Right cardiac atrium (tissue), 1 donor: ENCODE measurements around a stretch of chr16.

DNA sequence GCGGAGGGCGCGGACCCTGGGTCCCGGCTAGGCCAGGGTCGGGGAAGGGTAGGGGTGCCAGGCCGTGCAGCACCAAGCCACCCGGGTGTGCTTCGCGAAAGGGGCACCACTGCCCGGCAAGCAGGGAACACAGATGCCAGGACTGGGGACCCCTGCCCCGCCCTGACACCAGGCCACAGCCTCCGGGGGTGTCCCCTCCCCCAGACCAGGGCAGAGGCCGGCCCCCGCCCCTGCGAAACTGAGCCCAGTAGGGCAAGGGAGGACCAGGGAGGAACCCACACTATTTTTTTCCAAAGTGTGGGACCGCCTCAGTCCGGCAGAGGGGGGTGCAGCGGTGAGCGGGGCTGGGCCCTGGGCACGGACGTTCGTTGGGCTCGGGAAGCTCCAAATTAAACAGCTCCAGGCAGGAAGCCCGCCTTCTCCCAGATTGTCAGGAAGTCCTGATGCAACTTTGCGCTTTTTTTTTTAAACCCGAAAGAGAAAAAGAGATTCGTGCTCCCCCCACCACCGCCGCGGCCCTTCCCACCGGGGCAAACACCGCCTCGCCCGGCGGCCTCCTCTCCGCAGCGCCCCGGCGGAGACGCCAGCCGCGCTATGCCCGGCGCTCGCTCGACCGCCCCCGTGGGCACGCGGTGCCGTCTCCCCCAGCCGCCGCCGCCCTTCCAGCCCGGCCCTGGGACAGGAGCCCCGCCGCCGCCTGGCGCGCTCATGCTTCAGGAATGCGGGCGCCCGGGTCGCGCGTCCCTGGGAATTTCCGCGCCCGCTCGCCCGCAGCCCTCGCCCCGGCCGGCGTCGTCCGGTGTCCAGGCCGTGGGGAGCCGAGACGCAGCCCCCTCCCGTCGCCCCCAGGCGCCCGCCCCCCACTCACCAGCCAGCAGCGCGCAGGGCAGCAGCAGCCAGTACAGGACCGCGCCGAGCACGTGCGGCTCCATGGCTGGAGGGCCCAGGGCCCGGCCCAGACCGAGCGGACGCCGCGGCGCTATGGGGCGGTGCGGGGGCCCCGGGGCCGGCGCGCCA, 679 bp downstream of the PIEZO1 start:
- PRO-cap, result bidirectional peak, plus-strand start at position 337 of the sequence, minus-strand start at position 257 of the sequence

DNA sequence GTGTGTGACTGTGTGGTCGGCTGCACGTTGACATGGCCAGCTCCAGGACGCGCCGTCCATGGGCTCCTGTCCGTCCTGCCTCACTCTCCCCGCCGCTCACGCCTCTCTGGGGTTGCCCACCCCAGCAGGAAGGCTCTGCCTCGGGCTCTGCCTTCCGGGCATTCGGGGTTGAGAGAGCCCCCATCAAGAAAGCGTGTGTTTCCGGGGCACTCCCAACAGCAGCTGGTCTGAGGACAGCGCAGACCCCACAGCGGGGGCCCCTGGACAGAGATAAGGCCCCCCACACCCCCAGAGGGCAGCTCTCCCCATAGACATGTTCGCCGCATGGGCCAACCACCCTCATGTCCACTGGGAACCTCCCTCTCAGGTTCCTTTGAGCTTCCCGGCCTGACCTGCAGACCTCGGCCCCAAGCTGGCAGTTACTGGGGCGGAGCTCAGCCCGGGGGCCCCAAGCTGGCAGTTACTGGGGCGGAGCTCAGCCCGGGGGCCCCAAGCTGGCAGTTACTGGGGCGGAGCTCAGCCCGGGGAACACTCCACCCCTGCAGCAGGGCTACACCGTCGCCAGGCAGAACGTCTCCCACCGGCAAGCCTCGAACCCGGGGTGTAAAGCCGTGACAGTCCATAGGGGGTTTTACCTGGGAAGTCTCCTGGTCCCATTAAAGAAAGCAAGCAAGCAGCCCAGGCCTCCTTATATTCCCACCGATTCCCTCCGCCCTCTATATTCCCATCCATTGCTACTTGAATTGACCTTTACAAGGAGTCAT, 8.5 kb upstream of the PIEZO1 start:
- PRO-cap, result no peak

DNA sequence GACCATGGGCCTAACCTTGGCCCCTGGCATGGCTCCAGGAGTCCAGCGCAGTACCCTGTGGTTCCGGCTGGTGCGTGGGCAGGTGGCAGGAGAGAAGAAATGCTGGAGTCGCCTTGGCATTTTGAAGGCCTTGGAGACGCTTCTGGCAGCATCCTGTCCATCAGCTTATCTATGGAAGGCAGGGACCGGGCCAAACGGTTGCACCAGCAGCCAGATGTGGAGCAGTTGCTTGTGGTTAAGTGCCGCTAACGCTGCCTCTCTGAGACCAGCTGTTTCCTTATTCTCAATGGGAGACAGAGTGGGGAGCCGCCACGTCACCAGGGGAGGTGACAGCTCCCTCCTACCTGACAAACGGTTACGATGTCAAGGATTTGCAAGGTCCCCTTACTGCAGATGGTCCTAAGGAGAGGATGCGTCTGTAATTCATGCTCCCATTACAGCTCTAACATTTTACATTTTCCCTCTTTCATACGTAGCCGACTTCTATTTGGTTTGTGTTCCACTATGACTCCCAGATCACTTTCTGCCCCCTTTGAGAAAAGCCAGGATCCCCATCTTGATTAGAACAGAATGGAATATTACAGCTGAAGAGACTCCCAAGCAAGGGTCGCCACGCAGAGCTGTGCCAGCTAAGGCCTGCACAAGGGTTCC, 3.6 kb upstream of the CDT1 start:
- PRO-cap, result no peak

GRCh38 chr16:88804455-88805079, 978 bp downstream of the CDT1 start:
- PRO-cap, result no peak

DNA sequence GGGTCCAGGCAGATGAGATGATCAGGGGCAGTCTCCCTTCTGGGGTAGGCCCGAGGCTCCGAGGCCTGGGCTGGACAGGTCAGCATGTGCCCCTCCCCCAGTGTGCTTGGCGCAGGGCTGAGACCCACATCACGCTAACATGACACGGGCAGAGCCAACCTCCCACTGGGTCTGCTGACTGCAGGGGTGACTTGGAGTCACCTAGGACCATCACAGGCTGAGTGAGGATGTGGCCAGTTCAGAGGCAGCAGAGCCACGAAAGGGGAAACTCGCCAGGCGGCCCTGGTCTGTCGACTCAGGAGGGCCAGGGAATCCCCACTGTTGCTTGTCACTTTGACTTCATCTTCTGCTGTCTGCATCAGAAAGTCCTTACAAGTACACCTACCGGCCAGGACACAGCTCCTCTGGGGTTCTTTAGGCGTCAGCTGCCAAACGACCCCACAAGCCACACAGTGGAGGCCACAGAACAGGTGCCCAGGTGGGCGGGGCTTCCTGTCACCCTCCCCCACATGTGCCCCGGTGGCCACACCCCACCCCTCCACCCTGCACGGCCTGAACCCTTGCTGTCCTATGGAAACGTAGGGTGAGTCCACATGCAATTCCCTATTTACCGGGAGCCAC, 2.2 kb downstream of the GALNS start:
- PRO-cap, result no peak

DNA sequence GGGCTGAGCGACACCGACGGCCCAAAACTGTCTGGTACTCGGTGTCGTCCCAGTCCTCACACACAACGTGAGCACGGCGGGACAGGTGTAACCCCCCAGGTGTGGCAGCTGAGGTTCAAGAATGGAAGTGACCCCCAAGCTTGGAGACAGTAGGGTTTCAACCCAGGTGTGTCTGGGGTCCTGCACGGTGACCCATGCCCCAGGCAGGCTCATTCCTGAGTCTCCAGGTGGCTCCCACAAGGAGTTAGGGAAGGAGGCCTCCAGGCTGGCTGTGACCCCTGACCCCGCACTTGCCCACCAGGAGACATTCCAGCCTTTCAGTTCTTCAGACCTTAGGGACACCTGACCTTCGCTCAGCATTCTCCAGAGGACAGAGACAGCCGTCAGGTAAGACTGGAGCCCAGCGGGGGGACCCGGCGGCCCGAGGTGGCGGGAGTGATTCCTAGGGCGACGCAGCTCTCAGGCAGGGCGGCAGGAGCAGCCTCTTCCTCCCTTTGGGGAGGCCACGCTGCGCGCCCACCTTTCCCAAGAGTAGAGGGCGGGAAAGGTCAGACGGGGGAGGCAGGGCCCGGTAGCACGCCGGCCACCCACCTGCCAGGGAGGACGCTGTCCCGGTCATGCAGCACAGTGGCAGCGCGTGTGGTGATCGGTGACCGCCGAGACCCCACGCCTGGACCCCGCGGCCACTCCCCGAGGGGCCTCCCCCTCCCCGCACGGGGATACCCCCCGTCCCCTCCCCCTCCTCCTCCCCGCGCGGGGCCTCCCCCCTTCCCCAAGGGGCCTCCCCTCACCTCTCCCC, 688 bp downstream of the GALNS start:
- PRO-cap, result no peak

DNA sequence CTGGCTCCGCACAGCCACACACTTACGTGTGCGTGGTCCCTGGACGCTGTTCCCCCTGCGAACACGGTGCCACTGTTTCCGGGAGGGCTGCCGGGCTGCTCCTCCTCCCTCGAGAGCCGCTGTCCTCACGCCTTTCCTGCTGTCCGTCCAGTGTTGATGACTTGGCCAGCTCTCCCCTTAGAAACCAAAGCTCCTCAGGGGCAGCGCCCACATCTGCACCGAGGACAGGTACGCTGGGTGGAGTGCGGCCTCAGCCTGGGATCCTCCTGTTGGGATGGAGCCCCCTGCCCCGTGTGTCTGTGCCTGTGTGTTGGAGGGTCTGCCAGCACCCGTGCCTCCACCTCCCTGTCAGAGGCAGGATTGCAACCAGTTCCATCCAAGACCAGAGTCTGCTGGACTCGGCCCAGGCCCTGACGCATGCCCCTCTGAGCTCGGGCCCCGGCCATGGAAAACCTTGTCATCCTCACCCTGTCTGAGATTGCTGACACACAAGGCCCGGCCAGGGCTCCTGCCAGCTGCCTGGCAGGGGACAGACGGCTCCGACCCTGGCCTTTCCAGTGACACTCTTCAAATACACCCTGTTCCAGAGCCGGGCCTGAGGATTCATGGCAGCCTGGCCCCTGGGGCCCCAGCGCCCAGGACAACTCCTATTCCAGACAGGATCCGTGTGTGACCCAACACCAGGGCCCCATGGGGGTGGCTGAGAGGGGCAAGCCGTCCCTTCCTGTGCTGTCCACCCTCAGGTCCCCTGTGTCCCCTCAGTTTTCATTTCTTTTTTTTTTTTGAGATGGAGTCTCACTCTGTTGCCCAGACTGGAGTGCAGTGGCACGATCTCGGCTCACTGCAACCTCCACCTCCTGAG, 3.1 kb upstream of the PABPN1L start:
- PRO-cap, result no peak

DNA sequence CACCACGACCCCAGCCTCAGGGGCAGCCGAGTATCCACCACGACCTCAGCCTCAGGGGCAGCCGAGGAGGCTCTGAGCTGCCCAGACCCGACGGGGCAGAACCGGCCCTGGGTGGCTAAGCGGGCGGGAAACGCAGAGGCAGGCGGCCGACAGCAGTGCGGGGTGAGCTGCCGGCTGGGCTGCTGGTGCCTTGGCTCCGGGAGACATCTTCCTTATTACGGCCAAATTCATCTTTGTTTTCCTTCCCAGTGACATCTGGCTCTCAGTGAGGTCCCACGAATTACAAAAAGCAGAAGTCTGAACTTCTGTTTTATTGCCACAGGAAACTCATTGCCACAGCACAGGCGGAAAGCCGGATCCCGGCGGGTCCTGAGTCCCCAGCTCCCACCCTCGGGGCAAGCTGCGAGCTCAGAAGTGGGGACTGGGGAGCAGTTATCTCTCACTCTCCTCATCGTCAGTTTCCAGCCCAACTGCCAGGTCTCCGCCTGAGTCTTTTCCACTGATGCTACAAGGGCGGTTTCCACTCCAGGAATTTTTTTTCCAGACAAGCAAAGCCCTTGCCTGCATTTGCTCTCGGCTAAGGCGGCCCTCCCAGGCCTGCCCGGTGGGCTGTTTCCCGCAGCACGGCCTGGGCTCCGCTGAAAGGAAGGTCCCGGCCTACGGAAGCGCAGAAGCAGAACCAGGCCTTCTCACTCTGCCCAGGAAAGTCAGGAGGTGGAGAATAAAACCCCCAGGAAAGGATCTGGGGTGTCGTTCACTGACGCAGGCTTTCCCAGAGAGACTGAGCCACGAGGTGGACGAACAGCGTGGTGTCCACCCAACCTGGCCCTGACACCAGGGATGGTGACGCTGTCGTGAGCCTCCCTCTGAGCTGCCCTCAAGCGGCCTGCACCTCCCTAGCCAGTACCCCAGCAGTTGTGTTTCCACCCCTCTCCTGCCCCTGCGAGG, 40.3 kb downstream of the CBFA2T3 start:
- PRO-cap, result bidirectional peak, plus-strand start at position 313 of the sequence, minus-strand start at position 214 of the sequence

DNA sequence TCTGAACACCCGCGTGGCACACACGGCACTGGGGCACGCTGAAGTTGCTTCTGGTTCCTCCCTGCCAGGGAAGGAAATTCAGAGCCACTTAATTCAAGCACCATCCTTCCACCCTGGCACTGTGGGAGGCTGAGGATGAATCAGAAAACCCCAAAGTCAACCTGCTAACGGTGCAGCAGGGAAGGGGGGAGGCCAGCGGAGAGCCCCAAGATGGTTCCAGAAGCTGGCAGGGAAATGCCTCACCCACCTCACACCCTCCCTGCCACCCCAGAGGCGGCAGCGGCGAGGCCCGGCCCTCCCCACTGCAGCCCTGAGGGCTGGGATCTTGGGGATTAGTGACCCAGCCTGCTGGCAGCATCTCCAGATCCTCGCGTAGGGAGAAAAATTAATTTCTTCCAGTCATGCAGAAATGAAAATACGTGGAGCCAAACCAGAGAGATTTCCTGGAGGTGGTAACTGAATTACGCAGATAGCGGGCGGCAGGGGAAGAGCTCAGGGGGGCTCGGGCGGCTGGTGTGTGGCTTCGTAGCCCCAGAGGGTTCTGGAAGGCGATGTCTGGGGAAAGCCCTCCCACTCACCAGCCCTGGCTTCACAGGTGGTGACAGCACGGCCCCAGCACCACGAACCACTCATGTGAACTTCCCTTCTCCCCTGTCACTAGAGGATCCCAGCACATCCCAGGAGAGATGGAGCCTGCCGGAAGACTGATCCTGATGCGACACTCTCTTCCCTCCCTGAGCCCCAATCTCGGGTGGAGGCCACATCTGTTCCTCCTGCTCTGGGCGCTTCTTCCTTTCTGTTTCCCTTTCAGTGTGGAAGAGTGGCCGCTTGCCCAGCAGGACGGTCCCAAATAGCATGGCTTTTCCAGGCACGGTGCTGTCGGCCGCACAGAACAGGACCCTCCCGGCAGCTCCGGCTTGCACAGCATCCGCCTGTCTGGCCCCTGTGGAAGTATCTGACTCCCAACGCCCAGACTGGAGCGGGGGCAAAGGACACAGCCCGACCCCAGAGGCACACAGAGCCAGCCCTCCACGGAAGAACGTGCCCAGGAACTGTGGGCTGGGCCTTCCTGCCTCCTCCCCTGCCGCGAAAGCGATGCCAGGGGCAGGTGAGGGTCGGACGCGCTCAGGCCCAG, 37.9 kb downstream of the CBFA2T3 start:
- PRO-cap, result bidirectional peak, plus-strand start at position 1,084 of the sequence, minus-strand start at position 957 of the sequence

- PRO-cap, result no peak
These were observed 7.1 kb upstream of the CBFA2T3 start for GRCh38 chr16:88983600-88984944.

GRCh38 chr16:89052273-89052847, 41.3 kb upstream of the ACSF3 start:
- PRO-cap, result no peak

DNA sequence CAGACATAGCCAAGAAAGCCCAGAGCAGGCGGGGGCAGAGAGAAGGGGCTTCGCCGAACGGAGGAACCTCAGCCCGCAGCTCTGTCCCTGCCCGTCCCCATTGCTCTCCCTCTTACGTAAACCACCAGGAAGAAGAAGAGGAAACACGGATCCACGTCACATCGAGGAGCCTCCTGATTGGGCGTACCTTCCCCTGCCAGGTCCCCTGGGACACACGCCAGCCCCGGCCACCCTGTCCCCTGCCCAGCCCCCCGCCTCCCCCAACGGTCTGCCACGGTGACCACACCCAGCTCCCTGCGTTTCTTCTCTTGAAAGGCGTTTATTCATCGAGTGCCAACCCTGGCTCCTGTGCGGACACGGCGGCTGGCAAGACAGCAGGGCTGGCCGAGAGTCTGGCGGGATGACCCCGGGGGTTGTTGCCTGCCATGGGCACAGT, 40.8 kb upstream of the ACSF3 start:
- PRO-cap, result unidirectional peak, minus-strand start at position 107 of the sequence

GRCh38 chr16:89122514-89123101, 29.0 kb downstream of the ACSF3 start:
- PRO-cap, result no peak

DNA sequence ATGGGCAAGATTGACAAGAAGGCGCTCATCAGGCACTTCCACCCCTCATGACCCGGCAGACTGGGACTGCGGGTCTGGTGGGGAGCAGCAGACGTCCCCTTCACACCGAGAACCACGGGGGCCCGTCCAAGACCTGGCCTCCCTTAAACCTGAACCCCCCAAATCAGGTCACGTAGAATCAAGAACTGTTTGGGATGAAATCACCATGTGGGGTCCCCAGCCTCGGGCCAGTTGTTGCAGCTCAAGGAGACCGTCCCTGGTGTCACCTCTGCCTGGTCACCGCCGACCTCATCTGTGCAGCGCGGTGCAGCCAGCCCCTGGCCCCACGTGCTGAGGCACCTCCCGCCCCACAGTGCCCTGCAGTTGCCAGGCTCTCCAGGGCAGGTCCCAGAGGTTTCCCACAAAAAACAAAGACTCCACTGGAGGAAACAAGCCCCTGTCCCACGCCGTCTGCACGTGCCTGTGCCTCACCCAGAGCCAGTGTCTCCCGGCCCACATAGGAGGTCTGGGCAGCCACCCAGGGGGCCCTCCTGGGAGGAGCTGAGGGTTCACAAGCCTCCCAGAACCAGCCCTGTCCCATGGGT, 17.3 kb upstream of the CDH15 start:
- PRO-cap, result no peak

DNA sequence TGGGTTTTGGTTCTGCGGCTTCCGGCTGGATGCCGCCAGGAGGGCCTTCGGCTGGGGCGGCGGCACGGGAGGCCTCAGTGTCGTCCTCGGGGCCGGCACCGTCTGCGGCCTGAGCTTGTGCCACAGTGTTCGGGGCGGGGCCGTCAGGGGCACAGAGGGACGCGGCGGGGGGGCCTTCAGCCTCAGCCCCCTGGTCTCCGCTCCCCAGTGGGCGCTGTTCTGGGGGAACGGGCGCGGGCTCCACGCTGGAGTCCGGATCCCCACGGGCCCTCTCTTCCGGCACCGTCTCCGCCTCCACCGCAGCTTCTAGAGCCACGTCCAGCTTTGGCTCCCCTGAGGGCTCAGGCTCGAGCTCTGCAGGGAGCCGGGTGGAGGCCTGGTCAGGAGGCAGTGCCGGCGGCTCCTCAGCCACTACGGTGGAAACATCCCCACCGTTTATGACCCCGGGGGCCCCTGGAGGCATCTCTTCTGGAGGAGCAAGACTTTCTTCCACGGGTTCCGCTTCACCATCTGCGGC, 62.1 kb downstream of the ZNF778 start:
- PRO-cap, result no peak

- PRO-cap, result no peak
These were observed 64.9 kb downstream of the ZNF778 start for GRCh38 chr16:89282270-89282870.

DNA sequence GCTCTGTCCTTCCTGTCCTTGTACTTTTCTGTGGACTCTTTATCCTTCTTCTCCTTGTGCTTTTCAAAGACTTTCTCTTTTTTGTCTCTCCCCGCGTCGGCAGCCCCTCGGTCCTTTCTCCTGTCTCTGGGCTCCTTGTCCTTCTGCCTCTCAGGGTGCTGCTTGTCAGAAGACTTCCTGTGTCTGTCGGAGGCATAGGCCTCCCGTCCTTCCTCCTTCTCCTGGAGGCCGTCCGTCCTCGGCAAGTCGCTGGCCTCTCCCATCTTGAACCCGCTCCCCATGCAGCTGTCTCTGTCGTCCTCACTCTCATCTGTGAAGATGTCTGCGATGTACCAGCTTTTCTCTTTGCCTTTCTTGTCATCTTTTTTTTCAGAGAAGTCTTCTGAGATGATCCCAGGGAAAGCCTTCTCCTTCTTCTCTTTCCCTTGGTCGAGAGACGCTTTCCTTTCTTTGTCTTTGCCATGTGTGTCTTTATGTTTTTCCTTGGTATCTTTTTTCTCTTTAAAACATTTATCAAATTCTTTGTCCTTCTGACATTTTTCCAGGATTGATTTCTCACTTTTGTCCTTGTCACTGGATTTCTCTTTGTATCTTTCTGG, 65.5 kb downstream of the ZNF778 start:
- PRO-cap, result no peak

DNA sequence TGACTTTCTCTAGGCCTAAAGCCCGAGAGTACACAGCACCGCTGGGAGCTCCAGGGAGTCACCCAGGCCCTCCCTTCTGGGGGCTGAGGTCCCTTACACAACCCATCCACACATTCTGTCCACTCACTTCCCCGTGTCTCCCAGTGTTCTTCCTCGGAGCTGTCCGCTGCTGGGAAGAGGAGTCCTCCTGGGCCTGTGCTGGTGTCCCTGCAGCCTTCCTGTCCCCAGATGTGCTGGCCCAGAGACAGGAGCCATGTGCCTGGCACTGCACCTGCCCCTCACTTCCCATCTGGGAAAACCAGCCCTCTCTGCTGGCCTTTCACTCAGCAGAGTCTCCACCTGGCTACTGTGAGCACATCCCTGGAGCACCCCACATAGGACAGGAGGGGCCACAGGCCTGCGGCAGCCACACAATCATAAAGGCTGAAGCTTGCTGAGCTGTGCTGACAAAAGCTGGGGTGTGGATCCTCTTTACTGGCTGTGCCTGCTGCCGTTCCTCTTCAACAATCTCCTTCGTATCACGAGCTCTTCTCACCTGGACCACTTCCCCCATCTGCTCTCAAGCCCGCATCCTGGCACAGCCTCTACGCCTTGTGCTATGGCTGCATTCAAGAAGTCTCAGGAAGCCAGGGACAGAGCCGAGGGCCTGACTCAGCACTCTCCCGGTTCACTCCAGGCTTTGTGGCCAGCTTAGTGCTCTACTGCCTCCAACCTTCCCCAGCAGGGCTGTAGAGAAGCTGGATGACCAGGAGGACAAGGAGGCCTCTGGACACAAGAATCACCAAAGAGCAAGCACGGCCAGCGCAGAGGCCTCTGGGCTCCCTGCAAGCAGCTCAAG, 86.1 kb downstream of the ZNF778 start:
- PRO-cap, result no peak

GRCh38 chr16:89309707-89310795, 92.5 kb downstream of the ZNF778 start:
- PRO-cap, result no peak

- PRO-cap, result no peak
These were observed 96.9 kb downstream of the ZNF778 start for GRCh38 chr16:89314376-89314865.